Bronchus fibroblast of lung (primary cell): ENCODE data around the gene ZBED6.

GRCh38 chr1:202865304-202865692 is 23.7 kb downstream of the RABIF start:
- RAMPAGE, long total RNA, result no peak

GRCh38 chr1:202886148-202886440 is 2.9 kb downstream of the RABIF start:
- RAMPAGE, long total RNA, result no peak

- RAMPAGE, long total RNA, result no peak
These were observed 13.2 kb upstream of the KLHL12 start for GRCh38 chr1:202940315-202940594.

- RAMPAGE, long total RNA, result no peak
These were observed 1.4 kb upstream of the ADIPOR1 start for GRCh38 chr1:202959010-202960314.

GRCh38 chr1:202963489-202964098 is 3.5 kb downstream of the CYB5R1 start:
- RAMPAGE, long total RNA, result no peak

DNA sequence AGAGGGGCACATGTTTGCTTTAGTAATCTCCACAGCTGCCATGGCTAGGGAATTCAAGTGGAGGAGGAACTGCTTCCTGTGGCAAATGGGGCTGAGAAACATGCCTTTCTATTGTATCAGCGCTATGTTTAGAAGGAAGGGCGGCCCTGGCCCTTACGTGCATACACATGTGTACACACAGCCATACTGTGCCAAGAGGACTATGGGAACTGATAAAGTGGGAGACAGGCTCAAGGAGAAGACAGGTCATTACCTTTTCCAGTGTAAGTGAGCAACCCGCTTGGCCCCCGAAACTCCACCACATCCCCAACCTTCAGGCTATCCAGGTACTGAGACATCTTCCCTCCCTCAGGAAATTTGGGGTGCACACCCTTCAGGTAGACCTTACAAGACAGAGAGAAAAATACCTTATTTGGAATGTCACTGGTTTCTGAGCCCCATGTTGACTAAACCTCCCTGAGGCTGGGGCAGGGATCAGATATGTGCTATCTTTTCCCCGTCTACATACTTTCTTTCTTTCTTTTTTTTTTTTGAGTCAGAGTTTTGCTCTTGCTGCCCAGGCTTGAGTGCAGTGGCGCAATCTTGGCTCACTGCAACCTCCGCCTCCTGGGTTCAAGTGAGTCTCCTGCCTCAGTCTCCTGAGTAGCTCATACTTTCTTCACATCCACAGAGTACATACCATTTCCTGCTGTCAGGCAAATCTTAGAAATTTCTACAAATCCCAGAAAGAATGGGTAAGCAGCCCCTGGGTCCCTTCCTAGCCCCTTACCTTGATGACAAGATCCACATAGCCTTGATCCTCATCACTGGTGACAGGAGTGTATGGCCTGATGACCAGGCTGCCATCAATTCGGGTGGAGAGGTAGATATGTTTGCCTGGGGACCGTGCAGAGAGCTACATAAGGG is 1.7 kb downstream of the CYB5R1 start:
- RAMPAGE, long total RNA, result no peak

GRCh38 chr1:203184723-203185586 is 1.5 kb downstream of the CHI3L1 start:
- RAMPAGE, long total RNA, result no peak

DNA sequence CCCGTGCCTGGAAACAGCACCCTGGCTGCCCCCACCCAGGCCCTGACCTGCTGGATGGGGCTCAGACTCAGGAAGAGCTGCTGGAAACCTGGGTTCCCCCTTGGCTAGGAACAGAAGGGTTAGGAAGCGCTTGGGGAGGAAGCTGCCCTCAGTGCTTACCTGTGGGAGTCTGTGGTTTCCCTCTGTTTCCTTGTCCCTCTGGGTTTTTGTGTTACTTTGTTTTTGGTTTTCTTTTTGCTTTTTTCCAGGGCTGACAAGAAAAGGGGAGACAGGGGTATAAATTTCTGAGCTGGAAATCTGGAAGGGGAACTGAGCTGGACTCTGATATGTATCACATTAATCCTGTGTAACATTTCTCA is 28.0 kb upstream of the BTG2 start:
- RAMPAGE, long total RNA, result no peak

- RAMPAGE, long total RNA, result no peak
These were observed 24.4 kb upstream of the BTG2 start for GRCh38 chr1:203280712-203281464.

- RAMPAGE, long total RNA, result no peak
These were observed 6.2 kb upstream of the BTG2 start for GRCh38 chr1:203299015-203299563.

GRCh38 chr1:203364376-203365235 is 13.7 kb upstream of the FMOD start:
- RAMPAGE, long total RNA, result no peak

DNA sequence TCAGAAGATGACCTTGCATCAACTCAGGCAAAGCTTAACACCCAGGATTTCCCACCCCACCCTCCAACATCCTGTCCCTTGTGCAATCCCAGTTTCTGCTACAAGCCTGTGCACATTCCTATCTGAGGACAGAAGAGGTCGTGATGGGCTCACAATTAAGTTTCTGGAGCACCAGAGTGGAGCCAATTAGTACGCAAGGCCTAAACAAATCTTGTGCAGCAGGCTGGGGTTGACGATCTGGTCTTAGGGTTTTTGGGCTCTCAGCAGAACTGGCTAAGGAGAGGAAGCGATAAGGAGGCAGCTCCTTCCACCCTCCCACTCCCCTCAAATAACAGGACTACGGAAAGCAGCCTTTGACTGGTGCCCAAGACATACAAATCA is 18.2 kb upstream of the FMOD start:
- RAMPAGE, long total RNA, result no peak

DNA sequence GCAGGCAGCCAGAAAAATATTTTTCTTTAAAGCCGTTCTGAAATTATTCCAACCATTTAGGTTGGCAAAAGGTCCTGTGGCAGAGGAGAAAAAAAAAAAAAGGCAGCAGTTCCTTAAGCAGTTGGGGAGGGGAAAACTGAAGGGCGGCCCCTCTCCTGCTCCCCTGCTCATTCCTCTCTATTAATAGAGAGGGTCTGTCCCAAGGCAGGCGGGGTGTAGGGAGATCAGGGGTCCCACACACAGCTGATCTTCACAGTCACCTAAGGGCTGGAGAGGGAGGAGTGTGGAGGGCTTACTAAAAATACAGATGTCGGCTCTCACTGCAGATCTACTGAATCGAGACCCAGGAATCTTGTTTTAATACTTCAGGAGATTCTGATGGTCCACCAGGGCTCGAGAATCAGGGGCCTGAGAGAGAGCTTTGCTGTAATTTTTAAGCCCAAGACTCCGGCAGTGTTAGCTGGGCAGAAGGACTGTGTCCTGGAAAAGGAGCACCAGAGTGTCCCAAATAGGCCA is 1.3 kb downstream of the PRELP start:
- RAMPAGE, long total RNA, result no peak

DNA sequence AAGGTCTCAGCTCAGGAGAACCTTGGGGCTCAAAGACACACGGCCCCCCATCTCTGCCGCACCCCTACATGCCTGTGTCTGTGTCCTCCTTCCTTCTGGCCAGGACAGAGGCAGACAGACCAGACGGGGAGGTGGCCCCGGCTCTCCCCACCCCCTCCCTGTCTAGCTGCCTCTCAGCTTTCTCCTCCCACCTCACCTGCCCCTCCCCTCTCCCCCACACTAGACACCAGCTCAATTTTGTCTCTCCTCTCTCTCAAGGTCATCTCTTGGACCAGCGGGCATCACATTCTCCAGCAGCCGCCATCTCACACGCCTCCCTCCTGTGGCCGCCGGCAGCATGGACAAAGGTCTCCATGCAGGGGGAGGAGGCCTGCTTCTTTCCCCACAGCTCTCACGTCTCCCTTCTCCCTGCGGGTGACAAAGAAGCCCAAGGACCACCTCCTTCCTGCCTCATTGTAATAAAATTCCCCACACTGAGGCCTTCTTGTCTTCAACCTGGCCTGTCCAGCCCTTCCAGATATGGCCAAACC is 14.5 kb downstream of the OPTC start:
- RAMPAGE, long total RNA, result no peak

DNA sequence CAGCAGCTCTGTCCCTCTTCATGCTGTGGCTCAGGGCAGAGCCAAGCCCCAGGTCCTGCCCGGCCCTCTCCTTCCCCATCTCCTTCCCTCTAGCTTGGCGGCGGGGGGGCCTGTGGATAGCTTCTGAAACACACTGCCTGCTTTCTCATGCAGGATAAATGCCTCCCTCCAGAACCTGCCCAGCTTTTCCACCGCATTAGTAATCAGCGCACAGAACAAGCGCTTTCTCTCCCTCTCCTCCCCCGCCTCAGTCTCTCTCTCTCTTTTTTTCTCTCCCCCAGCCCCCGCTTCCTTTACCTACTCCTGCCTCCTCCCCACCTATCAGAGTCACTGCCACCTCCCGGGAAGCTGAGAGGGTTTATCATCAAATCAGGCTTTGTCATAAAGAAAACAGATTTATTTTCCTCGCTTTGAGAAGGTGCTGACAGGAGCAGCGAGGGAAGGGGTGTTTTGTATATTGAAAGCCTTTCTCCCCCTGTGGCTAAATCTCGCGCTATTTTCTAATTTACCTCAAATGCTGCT is 20.1 kb downstream of the OPTC start:
- RAMPAGE, long total RNA, result no peak

DNA sequence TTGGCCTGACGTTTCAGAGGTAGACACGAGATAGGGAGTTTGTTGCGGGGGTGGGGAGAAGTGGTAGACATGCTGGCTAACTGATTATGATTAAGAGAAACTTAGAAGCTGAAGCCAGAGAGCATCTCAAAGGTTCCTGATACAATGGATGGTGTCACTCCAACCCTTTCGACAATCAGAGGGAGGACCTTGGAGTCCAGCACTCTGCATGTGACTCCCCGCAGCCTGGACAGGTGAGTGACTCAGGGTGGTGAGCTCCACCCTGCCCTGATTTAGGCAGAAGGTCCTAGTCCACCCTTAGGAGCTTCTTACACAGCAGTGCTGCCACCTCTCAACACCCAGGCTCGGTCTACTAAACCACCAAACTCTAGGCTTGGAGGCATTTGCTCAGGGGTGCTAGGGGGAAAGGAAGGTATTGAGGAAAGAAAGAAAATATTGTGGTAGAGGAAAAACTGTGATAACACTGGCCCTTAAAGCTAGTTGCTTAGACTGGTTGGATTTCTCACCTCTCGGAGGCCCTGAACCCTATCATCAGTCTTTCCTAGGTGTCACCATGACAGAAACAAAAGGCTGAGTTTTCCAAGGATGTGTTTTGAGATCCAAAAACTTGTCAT is 546 bp downstream of the LAX1 start:
- RAMPAGE, long total RNA, result no peak

GRCh38 chr1:203795285-203795784 is at the start of gene ZBED6:
ZBED6 (plus strand) TSS chr1:203795623.
- RAMPAGE, long total RNA, result no peak

DNA sequence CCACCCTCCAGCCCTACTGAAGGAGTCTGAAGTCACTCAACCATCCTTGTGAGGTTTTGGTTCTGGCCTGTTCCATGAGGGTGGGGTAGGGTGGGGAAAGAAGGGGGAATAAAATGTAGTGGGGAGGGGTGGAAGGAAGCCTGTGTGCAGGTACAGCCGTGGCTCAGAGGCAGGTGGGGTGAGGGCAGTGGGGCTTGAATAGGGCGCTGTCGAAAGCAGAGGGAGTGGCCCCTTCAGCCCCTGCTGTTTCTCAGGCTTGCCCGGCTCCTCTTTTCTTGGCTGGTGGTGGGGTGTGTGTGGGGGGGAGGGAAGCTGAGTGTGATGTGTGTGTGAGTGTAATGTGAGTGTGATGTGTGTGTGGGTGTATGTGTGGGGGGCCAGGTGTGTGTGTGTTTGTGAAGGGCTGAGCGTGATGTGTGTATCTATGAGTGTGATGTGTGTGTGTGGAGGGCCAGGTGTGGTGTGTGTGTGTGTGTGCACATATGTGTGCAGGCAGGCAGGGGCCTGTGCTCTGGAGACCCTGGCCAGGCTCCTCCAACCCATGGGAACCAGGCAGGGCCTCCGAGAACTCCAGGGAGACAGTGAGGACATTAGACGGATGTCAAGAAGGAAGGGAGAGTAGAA is 9.0 kb downstream of the SOX13 start:
- RAMPAGE, long total RNA, result no peak

DNA sequence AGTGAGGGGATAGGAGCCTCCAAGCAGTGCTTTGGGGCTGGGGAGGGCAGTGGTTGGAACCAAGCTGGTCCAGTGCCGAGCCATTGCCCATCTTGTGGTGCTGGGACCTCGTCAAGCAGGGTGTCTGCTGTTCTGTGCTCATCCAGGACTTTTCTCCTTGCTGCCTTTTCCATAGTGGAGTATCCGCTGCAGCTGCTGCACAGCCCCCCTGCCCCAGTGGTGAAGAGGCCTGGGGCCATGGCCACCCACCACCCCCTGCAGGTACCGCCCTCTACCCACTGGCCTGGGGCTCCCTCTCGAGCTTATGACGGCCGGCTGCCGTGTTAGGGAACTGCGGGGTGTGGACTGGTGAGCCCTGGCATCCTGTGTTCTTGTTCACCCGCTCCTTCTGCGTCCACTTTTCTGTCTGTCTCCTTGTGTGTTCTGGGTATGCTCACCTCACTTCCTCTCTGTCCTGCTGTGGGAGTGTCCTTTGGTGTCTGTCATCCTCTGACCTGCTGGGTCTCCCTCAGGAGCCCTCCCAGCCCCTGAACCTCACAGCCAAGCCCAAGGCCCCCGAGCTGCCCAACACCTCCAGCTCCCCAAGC is 30.0 kb downstream of the ETNK2 start:
- RAMPAGE, long total RNA, result no peak

GRCh38 chr1:204126830-204127468 is 24.9 kb downstream of the ETNK2 start:
- RAMPAGE, long total RNA, result no peak